Uterus (tissue), 7 donors: ENCODE data around the genes ASRGL1, TUT1, ROM1 and NXF1.

DNA sequence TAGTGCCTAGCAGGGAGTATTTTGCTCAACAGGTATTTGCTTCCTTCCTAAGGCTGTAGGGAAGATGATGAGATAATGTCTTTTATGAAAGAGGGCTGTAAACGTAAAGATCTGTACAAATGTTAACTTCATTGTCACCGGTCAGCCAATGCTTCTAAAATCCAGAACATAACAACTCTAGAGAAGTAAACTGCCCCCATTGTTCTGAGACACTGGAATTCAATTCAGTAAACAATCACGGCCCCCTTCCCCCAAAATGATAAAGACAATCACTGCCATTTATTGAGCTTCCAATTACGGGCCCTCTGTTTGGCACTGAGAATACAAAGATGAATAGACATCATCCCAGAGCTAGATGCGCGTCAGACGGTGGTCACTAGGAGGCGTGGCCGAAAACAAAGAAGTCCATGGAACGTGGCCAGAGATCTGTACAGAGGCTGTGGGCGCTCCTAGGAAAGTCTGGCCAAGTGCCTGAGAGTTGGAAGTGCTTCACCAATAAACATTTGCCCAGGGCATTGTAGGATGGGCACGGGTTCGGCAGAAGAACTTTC is 593 bp downstream of the TMEM258 start:
- PRO-cap, 4 experiments, result peak in 4 of 4 experiments; most common plus-strand start position 431 of the sequence (in 3); most common minus-strand start position 317 of the sequence (in 2)
- RAMPAGE, long total RNA, 2 experiments, result no peak in any of the 2 experiments
- RRBS, result no CpG with 5 or more reads among the region's 13 CpGs

DNA sequence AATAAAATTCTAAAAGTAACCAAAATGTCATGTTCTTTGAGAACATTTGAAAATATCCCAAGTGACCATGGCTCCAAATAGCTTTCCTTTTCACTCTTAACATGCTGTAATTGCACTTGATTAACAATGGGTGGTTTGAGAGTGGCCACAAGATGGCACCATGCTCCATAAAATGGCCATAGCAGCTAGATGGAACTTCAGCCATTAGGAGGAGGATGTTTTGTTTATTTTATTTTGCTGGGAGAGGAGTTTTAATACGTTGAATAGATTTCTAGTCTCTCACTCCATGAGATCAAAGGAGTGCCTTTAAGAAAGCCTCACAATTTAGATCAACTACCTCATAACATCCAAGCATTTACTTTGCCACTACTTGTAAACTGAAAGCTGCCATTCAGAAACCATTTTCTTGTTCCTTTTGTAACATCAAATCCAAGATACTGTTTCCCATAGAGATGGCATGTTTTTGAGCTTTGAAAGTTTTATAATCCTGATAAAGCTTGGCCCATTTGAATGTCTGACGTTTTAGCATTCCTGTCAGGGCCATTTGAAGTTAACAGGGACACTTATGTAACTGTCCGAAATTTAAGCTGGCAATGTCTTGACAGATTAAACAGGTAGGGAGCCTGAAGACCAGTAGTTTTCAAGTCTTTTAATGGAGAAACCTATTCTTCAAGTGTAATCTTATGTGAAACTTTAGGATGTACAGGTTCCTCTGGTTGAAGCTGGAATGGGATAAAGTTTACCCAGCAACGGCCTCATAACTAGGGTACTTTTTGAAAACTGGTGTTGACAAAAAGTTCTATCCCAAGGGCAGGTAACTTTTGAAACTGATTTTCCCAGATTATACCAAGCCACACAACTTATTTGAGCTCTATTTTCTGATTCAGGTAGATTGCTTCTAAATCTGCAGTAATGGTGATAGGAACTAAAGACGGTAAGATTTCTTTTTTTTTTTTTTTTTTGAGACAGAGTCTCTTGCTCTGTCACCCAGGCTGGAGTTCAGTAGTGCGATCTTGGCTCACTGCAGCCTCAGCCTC is 4.8 kb downstream of the FEN1 start:
- PRO-cap, 4 experiments, result no peak in any of the 4 experiments
- RAMPAGE, long total RNA, 2 experiments, result no peak in any of the 2 experiments
- RRBS, result no CpG with 5 or more reads among the region's 6 CpGs

DNA sequence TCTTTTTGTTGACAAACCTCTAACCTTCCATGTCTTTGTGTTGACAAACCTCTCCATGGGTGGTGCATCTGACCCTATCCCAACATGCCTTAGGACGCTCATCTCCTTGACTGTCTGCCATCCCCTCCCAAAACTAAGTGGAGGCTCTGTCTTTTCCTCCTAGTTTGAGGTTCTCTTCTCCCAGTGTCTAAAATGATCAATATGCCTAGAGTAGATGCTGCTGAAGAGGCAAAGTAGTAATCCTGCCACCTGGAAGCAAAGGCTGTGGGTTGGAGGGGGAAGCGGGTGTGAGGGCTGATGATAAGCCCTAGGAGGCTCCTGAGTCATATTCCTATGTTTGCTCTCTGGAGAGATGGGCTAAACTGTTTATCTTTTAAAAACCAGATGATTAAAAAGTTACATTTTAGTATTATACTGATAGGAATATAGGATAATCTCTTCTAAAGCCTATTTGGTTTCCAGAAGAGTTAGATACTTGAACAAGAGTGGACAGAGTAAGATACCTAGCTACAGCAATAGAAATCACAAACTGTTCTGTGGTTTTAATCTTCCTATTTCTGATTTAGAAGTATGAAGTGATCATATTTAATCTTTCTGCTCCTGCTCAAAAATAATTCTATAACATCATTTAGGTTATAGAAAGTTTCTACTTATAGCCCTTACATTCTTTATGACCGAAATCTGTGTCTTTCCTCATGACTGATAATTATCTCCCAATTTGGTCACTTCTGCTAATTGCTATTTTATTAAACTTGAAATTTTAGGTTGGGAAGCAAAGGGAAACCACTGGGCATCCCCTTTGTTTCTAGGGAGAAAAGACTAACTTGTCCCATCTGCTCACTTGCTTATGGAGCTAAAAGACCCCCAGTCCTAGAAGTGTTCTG is 8.1 kb downstream of the FEN1 start:
- PRO-cap, 4 experiments, result no peak in any of the 4 experiments
- RAMPAGE, long total RNA, 2 experiments, result start-site peak on the minus strand in 1 of 2 experiments, centred at position 142 of the sequence, 28 reads per replicate
- RRBS, result no CpG with 5 or more reads among the region's 3 CpGs

DNA sequence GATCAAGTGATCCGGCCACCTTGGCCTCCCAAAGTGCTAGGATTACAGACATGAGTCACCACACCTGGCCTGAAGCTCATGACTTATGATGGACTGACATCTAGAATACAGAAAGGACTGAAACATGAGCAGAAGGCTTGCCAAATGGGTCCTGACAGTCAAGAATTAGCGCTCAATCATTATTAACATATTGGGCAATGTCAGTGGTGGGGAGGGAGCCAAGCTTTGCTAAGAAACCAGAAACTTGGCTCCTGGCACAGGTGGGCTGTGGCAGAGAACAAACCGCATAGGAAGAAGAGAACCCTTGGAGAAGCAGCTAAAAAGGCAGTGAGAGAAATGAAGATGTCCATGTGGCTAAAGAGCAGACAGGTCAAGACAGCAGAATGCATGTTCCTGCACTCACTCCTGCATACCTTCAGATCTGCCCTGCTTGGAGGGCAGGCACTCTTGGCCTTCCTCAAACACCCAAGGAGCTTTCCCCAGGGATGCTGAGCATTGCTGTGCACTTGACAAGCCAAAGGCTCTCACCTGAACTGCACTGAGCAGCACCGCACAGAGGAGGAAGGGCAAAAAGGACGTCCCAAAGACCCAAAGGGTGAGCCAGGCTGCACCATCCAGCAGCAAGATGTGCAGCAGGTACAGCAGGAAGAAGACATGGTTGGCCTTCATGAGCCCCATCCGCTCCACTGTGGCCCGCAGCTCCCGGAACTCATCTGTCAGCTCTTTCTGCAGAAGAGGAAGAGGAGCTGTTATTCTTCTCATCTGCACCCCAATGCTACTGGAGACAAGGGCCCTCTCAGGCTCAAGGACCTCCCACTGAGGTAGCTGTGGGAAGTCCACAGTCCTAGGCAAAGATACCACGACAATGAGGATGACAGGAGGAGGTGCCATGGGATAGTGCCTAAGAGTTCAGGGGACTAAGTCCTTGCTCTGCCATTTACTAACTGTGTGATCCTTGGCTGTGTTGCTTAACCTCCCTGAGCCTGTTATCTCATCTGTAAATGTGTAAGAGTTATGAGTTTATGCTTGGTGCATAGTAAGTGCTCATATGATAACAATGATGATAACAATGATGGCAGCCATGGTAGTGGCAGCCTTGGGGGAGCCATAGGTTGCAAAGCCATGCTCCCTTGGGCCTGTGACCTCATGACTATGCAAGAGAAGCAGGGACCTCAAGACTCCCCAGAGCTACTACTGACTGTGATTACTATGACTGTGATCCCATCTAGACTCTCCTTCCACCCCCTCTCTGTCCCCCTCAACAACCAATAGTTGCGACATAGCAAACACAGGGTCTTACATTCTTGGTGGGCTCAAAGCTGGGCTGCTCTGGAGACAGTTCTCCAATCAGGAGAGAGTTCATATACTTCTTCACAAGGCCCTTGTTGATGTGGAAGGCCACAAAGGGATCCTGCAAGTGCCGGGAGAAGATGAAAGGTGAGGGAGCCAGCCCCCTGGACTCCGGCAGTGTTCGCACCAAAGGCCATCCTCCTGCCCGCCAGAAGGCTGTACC is 4.3 kb downstream of the FADS1 start:
- PRO-cap, 4 experiments, result no peak in any of the 4 experiments
- RAMPAGE, long total RNA, 2 experiments, result start-site peak on the minus strand in 1 of 2 experiments, centred at positions 630 to 1,358 of the sequence, 13 to 20 reads per replicate
- RRBS, result no CpG with 5 or more reads among the region's 14 CpGs

- PRO-cap, 4 experiments, result no peak in any of the 4 experiments
- RAMPAGE, long total RNA, 2 experiments, result no peak in any of the 2 experiments
- RRBS, result no CpG with 5 or more reads among the region's 15 CpGs
These were observed 29.7 kb downstream of the FADS3 start for GRCh38 chr11:61861469-61862278.

- PRO-cap, 4 experiments, result peak in 2 of 4 experiments; most common plus-strand start chr11:61910381 (in 2); most common minus-strand start chr11:61910249 (in 2)
- RAMPAGE, long total RNA, 2 experiments, result no peak in any of the 2 experiments
- RRBS, result no CpG with 5 or more reads among the region's 13 CpGs
These were observed 7.4 kb downstream of the RAB3IL1 start for GRCh38 chr11:61909929-61910470.

DNA sequence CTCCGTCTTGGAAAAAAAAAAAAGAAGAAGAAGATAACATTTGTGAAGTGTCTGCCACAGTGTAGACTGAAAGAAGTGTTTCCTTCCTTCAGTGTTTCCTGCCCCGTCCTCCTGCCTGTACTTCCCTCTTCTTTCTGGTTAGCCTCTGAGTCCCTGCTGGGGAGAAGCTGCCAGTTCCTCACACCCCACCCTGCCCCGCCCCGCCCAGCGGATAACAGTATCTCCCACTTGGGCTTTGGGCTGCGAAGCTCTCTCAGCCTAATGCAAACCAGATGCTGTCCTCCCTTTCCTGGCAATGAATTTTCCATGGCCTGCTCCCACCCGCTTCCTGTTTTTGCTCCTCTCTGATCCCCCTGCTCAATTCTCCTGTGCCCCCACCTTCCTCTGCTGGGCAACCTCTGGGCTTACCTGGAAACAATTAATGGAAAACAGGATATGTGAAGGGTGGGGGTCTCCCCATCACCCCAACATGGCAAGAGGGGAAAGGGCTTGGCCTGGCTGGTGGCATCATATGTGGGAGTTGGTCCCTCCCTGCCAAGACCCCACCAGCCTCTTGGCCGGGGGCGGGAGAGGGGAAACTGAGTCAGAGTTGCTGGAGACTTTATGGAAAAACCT is 5.3 kb upstream of the RAB3IL1 start:
- PRO-cap, 4 experiments, result peak in 4 of 4 experiments; most common plus-strand start position 240 of the sequence (in 1); most common minus-strand start position 136 of the sequence (in 4)
- RAMPAGE, long total RNA, 2 experiments, result no peak in any of the 2 experiments
- RRBS, result no CpG with 5 or more reads among the region's 9 CpGs

DNA sequence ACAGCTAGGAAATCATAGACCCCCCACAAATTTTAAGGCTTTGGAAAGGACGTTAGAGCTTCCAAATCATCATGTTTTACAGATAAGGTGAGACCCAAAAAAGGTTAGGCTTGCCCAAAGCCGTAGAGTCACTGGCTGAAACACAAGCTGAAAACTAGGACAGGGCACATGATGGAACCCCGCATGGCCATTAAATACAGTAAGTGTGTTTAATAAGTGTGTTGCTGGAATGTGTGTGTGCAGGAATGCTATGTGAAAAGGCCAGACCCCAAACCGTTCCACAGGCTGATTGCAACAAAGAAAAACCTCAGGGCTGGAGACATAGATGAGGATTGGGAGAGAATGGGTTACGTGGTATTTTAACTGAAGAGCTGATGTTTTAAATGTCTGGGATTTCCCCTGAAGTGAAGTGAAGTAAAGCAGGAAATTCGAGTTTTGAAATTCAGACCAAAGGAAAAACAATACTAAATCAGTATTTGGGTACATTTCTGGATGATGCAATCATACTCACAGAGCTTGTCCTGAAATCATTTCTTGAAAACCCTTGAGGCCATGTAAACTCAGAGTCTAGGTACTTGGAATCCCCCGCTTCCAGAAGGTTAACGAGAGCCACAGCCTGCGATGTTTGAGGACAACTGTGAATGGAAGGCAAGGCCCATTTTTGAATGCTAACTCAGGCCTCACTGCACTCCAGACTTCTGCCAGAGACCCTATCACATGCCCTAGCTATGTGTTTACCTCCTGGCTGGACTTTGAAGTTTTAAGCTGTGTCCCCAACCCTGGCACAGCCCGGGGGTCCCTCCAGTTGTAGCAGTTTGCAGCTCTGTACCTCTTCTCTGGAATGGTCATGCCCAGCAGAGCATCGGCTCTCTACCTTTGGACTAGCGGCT is 5.2 kb upstream of the FTH1 start:
- PRO-cap, 4 experiments, result peak in 3 of 4 experiments; most common plus-strand start position 472 of the sequence (in 1); most common minus-strand start position 416 of the sequence (in 2)
- RAMPAGE, long total RNA, 2 experiments, result no peak in any of the 2 experiments
- RRBS, result no CpG with 5 or more reads among the region's 12 CpGs

DNA sequence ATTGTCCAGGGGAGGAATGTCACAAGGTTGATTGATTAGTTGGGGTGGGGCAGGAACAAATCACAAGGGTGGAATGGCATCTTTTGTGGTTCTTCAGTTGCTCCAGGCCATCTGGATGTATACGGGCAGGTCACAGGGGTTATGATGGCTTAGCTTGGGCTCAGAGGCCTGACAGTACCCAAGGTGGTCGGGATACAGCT is 77.4 kb upstream of the FTH1 start:
- PRO-cap, 4 experiments, result no peak in any of the 4 experiments
- RAMPAGE, long total RNA, 2 experiments, result no peak in any of the 2 experiments
- RRBS, result no CpG with 5 or more reads among the region's 2 CpGs

DNA sequence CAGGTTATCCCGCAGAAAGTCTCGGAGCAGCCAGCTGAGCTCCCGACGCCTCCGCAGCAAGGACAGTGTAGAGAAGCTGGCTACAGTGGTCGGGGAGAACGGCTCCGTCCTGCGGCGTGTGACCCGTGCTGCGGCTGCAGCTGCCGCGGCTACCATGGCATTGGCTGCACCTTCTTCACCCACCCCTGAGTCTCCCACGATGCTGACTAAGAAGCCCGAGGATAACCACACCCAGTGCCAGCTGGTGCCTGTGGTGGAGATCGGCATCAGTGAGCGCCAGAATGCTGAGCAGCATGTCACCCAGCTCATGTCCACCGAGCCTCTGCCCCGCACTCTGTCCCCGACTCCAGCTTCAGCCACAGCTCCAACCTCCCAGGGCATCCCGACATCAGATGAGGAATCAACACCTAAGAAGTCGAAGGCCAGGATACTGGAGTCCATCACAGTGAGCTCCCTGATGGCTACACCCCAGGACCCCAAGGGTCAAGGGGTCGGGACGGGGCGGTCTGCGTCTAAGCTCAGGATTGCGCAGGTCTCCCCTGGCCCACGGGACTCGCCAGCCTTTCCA is 6.1 kb downstream of the INCENP start:
- PRO-cap, 4 experiments, result no peak in any of the 4 experiments
- RAMPAGE, long total RNA, 2 experiments, result start-site peak on the plus strand in 1 of 2 experiments, centred at position 486 of the sequence, 5 reads per replicate
- RRBS, result no CpG with 5 or more reads among the region's 30 CpGs

DNA sequence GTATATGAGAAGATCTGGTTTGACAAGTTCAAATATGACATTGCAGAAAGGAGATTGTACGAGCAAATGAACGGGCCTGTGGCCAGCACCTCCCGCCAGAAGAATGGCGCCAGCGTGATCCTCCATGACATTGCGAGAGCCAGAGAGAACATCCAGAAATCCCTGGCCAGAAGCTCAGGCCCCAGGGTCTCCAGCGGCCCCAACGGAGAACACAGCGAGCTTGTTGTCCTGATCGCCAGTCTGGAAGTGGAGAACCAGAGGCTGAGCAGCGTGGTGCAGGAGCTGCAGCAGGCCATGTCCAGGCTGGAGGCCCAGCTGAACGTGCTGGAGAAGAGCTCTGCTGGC is 20.7 kb upstream of the SCGB1D1 start:
- PRO-cap, 4 experiments, result no peak in any of the 4 experiments
- RAMPAGE, long total RNA, 2 experiments, result no peak in any of the 2 experiments
- RRBS, result no CpG with 5 or more reads among the region's 12 CpGs

DNA sequence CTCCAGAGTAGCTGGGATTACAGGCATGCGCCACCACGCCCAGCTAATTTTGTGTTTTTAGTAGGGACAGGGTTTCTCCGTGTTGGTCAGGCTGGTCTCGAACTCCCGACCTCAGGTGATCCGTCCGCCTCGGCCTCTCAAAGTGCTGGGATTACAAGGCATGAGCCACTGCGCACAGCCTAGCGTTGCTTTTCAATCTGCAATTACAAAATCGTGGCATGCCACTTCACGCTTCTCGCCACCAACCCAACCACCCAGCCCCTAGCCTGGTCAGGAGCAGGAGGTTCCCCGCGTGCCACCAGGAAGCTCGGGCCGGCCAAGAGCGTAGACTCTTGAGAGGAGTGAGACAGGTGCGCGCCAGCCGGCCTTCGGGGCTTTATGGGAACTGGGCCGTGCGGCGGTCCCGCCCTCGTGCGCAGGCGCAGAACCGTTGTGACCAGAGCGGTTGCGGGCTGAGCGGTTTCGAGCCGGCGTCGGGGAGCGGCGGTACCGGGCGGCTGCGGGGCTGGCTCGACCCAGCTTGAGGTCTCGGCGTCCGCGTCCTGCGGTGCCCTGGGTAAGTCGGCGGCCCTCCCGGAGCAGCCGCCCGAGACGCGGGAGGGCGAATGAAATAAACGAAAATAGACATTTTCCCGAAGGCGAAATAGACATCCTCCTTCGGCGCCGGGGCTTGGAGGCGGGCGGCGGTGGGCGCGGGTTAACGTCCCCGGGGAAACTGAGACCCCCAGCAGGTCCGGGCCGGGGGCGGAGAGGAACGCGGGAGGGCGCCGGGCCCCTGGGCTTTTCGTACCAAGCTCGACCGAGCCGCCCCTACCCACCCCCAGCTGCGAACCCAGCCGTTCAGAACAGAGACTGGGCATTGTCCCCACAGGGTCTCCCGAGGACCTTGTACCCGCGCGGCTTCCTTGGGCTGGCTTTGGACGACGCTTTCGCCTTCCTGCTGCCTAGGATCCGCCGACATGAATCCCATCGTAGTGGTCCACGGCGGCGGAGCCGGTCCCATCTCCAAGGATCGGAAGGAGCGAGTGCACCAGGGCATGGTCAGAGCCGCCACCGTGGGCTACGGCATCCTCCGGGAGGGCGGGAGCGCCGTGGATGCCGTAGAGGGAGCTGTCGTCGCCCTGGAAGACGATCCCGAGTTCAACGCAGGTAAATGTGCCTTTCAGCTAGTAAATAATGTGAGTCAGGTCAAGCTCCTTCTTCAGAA is at the start of gene ASRGL1:
ASRGL1 (plus strand) TSS at position 430 of the 1,207 bp plus-strand sequence.
- PRO-cap, 4 experiments, result peak in 4 of 4 experiments; most common plus-strand start position 448 of the sequence (in 3); most common minus-strand start position 352 of the sequence (in 2)
- RAMPAGE, long total RNA, 2 experiments, result start-site peak on the plus strand in 1 of 2 experiments, centred at position 782 of the sequence, 49 reads per replicate
- RRBS, result 2% methylated on average over 45 of the region's 111 CpGs

DNA sequence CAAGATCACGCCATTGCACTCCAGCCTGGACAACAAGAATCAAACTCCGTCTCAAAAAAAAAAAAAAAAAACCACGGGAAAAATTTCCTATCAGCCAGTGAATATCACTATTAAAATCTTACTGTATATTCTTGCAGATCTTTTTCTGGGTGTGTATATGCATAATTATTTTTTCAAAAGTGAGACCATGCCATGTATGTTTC is 21.3 kb upstream of the SCGB1A1 start:
- PRO-cap, 4 experiments, result peak in 1 of 4 experiments; most common plus-strand start position 64 of the sequence (in 1)
- RAMPAGE, long total RNA, 2 experiments, result no peak in any of the 2 experiments
- RRBS, result no CpG with 5 or more reads among the region's 3 CpGs

GRCh38 chr11:62456577-62457065 is 37.8 kb downstream of the SCGB1A1 start:
- PRO-cap, 4 experiments, result no peak in any of the 4 experiments
- RAMPAGE, long total RNA, 2 experiments, result no peak in any of the 2 experiments
- RRBS, result no CpG with 5 or more reads among the region's 4 CpGs

GRCh38 chr11:62504926-62506006 is 41.3 kb downstream of the AHNAK start:
- PRO-cap, 4 experiments, result no peak in any of the 4 experiments
- RAMPAGE, long total RNA, 2 experiments, result no peak in any of the 2 experiments
- RRBS, result 36% methylated on average over 1 of the region's 39 CpGs

- PRO-cap, 4 experiments, result no peak in any of the 4 experiments
- RAMPAGE, long total RNA, 2 experiments, result no peak in any of the 2 experiments
- RRBS, result no CpG with 5 or more reads among the region's 3 CpGs
These were observed 4.2 kb downstream of the AHNAK start for GRCh38 chr11:62542440-62542747.

- PRO-cap, 4 experiments, result peak in 4 of 4 experiments; most common minus-strand start chr11:62591547 (in 3)
- RAMPAGE, long total RNA, 2 experiments, result no peak in any of the 2 experiments
- RRBS, result 1% methylated on average over 9 of the region's 44 CpGs
These were observed at the start of gene TUT1 for GRCh38 chr11:62591055-62591730. TSS of gene TUT1 (minus strand) at chr11:62591523.

- PRO-cap, 4 experiments, result peak in 1 of 4 experiments; most common plus-strand start chr11:62599427 (in 1); most common minus-strand start chr11:62599272 (in 1)
- RAMPAGE, long total RNA, 2 experiments, result no peak in any of the 2 experiments
- RRBS, result no CpG with 5 or more reads among the region's 7 CpGs
These were observed 2.7 kb downstream of the MTA2 start for GRCh38 chr11:62598834-62599516.

DNA sequence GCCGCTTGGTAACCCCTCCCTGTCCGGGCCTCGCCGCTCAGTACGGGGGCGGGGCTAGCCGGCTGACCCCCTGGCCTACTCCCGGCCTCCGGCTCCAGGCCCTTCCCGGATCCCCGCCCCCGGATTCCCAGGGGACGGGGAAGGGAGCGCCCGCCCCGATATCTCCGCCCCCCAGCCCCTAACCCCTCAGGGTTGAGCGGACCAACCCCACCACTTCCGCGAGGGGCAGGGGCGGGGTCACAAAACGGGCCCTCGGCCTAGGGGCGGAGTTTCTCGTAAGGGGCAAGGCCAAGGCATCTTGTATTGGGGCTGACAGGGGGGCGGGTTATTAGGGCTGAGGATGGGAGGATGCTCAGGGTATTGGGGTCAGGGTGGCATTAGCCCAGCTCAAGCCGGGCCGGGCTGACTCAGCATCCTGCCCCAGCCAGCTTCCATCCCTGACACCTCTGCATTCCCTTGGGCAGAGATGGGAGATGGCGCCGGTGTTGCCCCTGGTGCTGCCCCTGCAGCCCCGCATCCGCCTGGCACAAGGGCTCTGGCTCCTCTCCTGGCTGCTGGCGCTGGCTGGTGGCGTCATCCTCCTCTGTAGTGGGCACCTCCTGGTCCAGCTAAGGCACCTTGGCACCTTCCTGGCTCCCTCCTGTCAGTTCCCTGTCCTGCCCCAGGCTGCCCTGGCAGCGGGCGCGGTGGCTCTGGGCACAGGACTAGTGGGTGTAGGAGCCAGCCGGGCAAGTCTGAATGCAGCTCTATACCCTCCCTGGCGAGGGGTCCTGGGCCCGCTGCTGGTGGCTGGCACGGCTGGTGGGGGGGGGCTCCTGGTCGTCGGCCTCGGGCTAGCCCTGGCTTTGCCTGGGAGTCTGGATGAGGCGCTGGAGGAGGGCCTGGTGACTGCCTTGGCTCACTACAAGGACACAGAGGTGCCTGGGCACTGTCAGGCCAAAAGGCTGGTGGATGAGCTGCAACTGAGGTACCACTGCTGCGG is at the start of gene ROM1:
ROM1 (plus strand) TSS at position 449 of the 982 bp plus-strand sequence.
- PRO-cap, 4 experiments, result peak in 4 of 4 experiments; most common plus-strand start position 296 of the sequence (in 1); most common minus-strand start position 104 of the sequence (in 3)
- RAMPAGE, long total RNA, 2 experiments, result no peak in any of the 2 experiments
- RRBS, result 13% methylated on average over 8 of the region's 46 CpGs

- PRO-cap, 4 experiments, result peak in 4 of 4 experiments; most common plus-strand start chr11:62805623 (in 2); most common minus-strand start chr11:62805440 (in 4)
- RAMPAGE, long total RNA, 2 experiments, result start-site peak on the minus strand in 1 of 2 experiments, at chr11:62805429-62805441 at its widest, 39 reads per replicate
- RRBS, result 2% methylated on average over 22 of the region's 69 CpGs
These were observed at the start of gene NXF1 for GRCh38 chr11:62805301-62806536. TSS of gene NXF1 (minus strand) at chr11:62805440.